Mammary epithelial cell (primary cell): ENCODE measurements around a stretch of chr12.

DNA sequence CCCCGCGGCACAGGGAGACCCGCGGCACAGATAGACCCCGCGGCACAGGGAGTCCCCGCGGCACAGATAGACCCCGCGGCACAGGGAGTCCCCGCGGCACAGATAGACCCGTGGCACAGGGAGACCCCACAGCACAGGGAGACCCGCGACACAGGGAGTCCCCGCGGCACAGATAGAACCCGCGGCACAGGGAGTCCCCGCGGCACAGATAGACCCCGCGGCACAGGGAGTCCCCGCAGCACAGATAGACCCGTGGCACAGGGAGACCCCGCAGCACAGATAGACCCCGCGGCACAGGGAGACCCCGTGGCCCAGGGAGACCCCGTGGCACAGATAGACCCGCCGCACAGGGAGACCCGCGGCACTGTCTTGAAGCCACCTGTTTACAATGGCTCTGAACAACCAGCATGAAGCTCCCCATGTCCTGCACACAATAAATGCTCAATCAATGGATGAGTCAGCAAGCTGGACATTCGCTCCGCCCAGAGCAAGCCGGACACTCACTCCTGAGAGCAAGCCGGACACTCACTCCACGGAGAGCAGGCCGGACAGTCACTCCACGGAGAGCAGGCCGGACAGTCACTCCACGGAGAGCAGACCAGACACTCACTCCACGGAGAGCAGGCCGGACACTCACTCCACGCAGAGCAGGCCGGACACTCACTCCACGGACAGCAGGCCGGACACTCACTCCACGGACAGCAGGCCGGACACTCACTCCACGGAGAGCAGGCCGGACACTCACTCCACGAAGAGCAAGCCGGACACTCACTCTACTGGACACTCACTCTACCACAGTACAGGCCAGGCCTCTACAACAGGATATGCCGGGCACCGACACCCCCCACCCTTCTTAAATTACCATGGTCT, 121.9 kb downstream of the RFLNA start:
- CAGE, long polyA plus RNA: no peak
- RRBS: 94% methylated on average over 5 of the region's 57 CpGs

GRCh38 chr12:124437786-124438391, 129.5 kb downstream of the NCOR2 start:
- CAGE, long polyA plus RNA: no peak
- RRBS: 95% methylated on average over 6 of the region's 33 CpGs

- CAGE, long polyA plus RNA: no peak
- RRBS: no CpG with 5 or more reads among the region's 19 CpGs
Measured at GRCh38 chr12:124493865-124494592, 73.4 kb downstream of the NCOR2 start.

- CAGE, long polyA plus RNA: no peak
- RRBS: no CpG with 5 or more reads among the region's 20 CpGs
Measured at GRCh38 chr12:124524145-124525391, 42.8 kb downstream of the NCOR2 start.

DNA sequence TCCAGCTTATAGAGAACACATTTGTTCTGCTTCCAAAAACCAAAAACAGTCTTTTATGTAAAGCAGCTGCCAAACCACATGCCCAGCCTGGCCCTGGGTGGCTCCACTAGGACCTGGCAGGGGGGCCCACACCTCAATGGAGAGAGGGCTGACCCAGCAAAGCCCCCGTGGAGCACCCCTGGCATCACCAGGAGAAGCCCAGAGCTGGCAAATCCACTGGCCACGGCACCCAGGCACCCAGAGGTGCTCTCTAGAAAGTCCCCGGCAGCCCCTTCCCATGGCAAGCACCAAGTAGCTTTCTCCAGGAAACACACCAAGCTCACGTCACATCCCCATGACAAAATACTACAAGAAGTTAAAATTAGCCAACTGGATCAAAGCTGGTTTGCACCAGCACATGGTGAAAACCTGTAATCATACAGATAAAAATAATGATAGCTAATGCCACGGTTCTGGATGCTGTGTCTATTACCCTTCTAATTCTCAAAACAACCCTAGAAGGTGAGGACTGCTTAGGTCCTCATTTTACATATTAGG, 16.7 kb downstream of the NCOR2 start:
- CAGE, long polyA plus RNA: no peak
- RRBS: no CpG with 5 or more reads among the region's 5 CpGs

GRCh38 chr12:124554191-124555132, 12.9 kb downstream of the NCOR2 start:
- CAGE, long polyA plus RNA: no peak
- RRBS: 98% methylated on average over 5 of the region's 32 CpGs

DNA sequence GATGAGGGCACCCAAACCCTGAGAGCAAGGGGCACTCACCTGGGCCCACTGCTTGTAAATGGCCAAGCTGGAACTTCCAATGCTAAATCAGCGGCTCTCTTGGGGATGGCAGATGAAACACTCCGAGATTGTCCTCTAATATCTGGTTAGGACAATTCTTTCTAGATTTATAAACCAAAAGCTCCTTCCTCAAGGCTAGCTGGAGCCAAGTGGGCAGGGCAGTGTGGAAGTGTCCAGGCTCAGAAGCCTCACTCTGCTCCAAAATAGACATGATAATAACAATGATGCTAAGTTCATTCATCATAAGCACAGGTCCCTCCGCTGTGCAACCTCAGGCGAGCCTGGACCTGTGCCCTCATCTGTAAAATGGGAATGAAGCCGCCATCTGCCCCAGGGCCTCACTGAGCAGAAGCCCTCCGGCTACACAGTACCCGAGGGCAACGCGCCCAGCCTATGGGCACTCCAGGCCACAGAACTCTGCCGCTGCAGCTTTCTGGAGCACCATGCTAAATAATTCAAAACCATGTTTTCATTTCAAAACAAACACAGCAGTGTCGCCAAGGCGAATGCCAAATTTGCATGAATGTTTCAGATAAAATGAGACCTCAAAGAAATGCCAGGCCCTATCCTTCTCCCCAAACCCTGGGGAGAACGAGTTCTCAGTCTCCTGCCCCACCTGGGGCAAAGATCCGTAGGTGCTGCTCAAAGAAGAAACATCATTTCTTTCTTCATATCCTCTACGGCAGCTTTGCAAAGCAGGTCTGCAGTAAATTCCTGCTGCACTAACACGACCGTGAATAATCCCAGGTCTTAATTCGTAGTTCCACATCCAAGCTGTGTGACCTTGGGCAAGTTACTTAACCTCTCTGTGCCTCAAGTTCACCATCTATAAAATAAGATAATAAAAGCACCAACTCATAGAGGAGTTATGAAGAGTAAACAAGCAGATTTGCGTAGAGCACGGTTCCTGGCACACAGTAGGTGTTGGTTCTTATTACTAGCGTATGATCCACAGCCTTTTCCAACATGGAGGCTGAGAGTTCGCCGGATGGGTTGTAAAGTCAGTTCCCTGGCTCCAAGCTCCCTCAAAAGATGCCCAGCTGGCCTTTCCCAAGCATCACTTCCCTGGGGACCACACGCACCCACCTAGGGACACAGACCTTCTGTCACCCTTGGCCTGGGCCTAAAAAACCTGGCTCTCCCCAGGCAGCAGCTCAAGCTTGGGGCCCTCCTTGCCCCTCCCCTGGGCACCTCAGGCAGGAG, 3.9 kb downstream of the NCOR2 start:
- CAGE, long polyA plus RNA: no peak
- RRBS: no CpG with 5 or more reads among the region's 24 CpGs

DNA sequence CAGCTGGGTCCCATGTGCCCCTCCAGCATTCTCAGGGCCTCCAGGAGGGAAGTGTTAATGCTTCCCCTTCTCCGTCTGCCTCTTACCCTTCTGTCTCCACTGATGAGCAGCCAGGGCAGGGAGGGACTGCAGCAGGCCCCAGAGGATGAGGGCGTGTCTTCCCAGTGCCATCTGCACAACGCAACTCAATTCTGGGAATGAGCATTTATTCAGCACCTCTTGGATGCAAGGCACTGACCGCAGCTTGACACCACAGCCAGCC, 35.9 kb upstream of the NCOR2 start:
- CAGE, long polyA plus RNA: no peak
- RRBS: no CpG with 5 or more reads among the region's 4 CpGs

DNA sequence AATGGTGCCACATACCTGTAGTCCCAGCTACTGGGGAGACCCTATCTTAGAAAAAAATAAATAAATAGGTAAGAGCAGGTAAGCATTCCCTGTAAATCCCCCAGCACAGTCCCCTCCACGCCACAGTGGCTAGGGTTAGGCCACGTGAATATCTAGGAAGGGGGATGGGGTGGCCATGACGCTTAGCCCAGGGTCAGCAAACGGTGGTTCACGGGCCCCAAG, 113.4 kb upstream of the NCOR2 start:
- CAGE, long polyA plus RNA: no peak
- RRBS: no CpG with 5 or more reads among the region's 5 CpGs

- CAGE, long polyA plus RNA: no peak
- RRBS: no CpG with 5 or more reads among the region's 12 CpGs
Measured at GRCh38 chr12:124694597-124695444, 127.4 kb upstream of the NCOR2 start.

GRCh38 chr12:124715343-124716123, 148.1 kb upstream of the NCOR2 start:
- CAGE, long polyA plus RNA: no peak
- RRBS: 86% methylated on average over 4 of the region's 15 CpGs

DNA sequence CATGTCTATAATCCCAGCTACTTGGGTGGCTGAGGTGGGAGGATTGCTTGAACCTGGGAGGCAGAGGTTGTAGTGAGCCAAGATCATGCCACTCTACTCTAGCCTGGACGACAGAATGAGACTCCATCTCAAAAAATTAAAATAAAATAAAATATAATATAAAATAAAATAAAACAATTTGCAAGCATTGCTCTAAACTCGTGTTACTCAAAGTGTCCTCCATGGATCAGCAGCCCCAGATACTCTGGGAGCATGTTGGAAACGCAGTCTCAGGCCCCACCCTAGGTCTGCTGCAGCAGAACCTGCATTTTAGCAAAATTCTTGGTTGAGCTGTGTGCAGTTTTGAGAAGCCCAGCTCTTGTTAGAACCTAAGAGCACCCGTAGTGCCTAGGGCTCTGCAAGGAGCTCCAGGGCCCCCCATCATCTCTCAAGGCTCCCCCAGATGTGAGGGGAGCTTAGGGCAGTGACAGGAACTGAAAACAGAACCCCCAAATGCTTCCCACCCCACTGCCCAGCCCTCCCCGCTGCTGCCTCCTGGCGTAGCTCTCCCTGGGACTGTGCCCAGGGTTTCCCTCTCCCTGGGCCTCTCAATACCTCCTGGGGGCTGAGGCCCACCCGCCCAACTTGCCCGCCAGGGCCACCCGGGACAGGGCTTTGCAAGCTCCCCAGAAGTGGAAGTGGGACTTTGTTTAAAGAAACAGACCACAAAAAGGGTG, 127.9 kb downstream of the SCARB1 start:
- CAGE, long polyA plus RNA: no peak
- RRBS: no CpG with 5 or more reads among the region's 9 CpGs

GRCh38 chr12:124912472-124912908, 2.0 kb downstream of the UBC start:
- CAGE, long polyA plus RNA: no peak
- RRBS: no CpG with 5 or more reads among the region's 10 CpGs

DNA sequence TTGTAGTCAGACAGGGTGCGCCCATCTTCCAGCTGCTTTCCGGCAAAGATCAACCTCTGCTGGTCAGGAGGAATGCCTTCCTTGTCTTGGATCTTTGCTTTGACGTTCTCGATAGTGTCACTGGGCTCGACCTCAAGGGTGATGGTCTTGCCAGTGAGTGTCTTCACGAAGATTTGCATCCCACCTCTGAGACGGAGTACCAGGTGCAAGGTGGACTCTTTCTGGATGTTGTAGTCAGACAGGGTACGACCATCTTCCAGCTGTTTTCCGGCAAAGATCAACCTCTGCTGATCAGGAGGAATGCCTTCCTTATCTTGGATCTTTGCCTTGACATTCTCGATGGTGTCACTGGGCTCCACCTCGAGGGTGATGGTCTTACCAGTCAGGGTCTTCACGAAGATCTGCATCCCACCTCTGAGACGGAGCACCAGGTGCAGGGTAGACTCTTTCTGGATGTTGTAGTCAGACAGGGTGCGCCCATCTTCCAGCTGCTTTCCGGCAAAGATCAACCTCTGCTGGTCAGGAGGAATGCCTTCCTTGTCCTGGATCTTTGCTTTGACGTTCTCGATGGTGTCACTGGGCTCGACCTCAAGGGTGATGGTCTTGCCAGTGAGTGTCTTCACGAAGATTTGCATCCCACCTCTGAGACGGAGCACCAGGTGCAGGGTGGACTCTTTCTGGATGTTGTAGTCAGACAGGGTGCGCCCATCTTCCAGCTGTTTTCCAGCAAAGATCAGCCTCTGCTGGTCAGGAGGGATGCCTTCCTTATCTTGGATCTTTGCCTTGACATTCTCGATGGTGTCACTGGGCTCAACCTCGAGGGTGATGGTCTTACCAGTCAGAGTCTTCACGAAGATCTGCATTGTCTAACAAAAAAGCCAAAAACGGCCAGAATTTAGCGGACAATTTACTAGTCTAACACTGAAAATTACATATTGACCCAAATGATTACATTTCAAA, 1.3 kb downstream of the UBC start:
- CAGE, long polyA plus RNA: no peak
- RRBS: no CpG with 5 or more reads among the region's 26 CpGs

DNA sequence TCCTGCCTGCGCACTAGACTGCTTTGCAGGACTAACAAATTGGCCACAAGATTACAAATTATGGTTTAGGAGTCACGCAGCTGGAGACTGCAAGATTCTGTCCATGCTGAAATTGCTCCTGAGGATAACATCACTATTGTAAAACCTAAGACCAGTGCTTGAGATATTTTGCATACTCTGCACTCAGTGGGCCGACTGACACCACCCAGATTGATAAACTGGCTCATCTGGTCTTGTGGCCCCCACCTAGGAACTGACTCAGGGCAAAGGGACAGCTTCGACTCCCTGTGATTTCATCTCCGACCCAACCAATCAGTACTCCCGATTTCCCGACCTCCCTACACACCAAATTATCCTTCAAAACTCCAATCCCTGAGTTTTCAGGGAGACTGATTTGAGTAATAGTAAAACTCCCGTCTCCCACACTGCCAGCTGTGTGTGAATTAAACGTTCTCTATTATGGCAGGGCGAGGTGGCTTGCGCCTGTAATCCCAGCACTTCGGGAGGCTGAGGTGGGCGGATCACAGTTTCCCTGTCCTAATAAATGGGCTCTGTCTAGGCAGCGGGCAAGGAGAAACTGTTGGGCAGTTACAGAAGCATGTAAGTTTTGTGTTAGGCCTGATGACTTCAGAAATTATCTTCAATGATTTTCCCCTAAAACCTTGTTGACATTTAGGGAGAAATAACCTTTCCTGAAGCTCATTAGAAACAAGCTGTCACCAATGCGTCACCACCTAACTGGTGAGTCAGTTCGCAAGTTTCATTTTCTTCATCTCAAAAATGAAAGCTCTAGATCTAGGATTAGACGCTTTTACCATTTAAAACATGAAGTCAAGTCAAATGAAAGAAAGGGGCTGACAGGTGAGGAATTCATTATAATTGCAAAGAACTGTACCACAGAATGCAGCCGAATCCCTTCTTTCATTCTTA, 5.4 kb upstream of the UBC start:
- CAGE, long polyA plus RNA: no peak
- RRBS: no CpG with 5 or more reads among the region's 18 CpGs

GRCh38 chr12:124921629-124922350, 7.3 kb upstream of the UBC start:
- CAGE, long polyA plus RNA: no peak
- RRBS: no CpG with 5 or more reads among the region's 15 CpGs

- CAGE, long polyA plus RNA: no peak
- RRBS: no CpG with 5 or more reads among the region's 13 CpGs
Measured at GRCh38 chr12:125110585-125111313, 45.5 kb downstream of the AACS start.

- CAGE, long polyA plus RNA: no peak
- RRBS: no CpG with 5 or more reads among the region's 27 CpGs
Measured at GRCh38 chr12:125128417-125129503, 57.4 kb upstream of the TMEM132B start.

GRCh38 chr12:125185788-125186144, 420 bp upstream of the TMEM132B start:
- CAGE, long polyA plus RNA: no peak
- RRBS: 5% methylated on average over 20 of the region's 22 CpGs

GRCh38 chr12:125973913-125974112, 787.6 kb downstream of the TMEM132B start:
- CAGE, long polyA plus RNA: no peak
- RRBS: no CpG with 5 or more reads among the region's 2 CpGs